LUHMES (cell line): ENCODE measurements around a stretch of chr20.

- PRO-cap: no peak
These were observed 289.4 kb downstream of the PREX1 start for GRCh38 chr20:48538422-48538847.

- PRO-cap: no peak
These were observed 192.1 kb downstream of the PREX1 start for GRCh38 chr20:48635783-48636014.

DNA sequence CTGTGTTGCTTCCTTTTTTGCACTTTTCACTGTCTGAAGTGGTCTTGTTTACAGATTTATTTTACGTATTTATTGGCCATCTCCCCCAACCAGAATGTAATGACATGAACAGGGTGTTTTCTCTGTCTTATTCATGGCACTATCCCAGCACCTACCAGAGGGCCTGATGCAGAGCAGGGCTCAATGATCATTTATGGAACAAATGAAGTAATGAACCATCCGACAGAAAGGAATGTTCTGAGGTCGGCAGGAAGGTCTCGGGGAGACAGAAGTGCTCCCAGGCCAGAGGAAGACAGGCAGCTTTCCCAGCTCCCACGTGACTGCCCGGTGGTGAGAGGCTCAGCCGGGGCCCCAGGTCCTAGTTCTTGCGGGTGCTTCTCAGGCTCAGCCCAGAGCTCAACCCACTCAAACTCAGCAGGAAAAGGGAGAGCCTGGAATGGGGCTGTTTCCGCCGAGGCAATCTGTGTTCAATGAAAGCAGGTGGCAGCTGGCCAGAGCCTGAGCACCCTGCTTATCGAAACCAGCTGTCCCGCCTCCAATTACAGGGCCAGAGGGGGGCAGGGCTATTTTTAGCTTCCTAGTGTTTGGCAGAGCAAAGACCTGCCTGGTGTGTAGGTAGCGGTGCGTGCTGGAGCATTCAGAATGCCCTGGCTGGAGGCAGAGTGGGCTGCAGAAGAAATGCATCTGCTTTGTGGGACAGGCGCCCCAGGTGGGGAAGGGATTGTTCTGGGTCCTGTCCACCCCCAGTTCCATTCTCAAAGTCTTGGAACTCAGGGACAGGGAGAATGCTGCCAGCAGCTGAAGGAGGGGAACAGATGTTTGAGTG, 145.2 kb downstream of the PREX1 start:
- PRO-cap: bidirectional peak, plus-strand start at position 361 of the sequence, minus-strand start at position 304 of the sequence; bidirectional peak, plus-strand start at position 639 of the sequence, minus-strand start at position 473 of the sequence

DNA sequence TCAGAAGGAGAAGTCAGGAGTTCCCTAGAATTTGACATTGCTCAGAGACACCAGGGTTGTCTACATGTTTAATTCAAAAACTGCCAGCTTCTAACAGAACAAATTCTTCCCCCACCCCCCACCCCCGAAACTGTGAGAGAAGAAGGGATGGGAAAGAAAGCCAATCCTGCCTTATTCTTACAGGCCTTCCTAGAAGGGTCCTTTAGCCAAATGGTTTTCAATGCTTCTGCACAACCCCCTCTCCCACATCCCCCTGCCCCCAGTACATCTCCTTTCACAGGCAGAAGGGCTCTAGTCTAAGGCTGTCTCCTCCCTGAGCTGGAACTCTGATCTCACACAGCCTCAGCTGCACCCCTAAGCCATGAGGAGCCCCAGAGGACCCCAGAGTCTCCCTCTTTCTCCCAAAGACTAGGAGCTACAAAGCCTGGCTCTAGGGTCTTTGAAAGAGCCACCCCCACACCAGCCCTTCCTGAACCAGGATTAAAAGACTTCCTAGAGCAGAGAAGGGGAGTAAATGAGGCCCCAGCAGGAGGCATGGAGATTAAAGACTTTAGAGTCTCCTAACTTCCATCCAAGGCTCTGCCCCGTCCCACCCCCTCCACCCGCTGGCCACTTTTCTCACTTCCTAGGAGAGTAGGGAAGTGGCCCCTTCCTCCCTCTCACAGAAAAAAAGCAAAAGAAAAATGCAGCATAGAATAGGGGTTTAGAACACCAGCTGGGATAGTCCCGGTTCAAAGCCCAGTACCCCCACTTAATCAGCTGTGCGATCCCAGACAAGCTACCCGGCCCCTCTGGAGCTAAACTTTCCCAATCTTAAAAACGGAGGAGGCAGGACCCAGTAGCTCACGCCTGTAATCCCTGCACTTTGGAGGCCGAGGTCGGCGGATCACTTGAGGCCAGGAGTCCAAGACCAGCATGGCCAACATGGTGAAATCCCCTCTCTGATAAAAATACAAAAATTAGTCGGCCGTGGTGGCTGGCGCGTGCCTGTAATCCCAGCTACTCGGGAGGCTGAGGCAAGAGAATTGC, 1.7 kb downstream of the PREX1 start:
- PRO-cap: no peak

DNA sequence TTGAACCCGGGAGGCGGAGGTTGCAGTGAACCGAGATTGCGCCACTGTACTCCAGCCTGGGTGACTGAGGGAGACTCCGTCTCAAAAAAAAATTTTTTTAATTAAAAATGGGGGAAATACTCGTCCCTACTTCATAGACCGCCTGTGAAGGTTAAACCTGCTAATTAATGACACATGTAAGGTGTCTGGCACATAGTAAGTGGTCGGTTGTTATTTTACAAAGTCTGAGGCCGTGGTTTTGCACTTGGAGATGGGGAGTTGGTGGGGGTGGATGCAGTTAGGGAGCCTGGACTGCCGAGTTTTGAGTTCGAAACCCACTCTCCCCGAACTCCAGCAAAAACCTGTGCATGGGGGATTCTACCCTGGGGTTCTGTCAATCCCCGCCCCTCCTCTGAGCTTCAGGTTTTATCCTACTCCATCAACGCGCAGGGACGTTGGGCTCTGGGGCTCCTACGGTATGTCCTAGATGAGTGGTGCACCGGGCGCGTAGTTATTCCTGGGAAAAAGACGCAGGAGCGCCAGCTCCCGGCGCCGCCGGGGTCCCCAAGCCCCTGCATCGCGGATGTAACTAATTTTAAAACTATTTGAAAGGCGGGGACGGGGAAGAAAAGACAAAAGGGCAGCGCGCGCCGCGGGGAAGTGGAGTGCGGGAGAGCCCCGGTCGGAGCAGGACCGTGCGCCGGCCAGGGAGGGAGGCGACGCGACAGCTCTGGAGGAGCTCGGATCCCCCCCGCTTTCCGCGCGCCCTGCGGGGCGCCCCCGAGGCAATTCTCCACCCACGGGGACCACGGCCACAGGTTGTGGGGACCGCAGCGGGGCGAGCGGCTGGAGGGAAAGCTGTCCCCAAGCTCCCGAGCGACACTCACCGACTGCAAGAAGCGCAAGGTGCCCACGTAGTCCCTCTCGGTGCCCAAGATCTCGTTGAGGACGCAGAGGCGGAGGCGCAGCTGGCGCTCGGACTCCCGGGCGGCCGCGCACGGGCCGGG, 730 bp downstream of the PREX1 start:
- PRO-cap: no peak

DNA sequence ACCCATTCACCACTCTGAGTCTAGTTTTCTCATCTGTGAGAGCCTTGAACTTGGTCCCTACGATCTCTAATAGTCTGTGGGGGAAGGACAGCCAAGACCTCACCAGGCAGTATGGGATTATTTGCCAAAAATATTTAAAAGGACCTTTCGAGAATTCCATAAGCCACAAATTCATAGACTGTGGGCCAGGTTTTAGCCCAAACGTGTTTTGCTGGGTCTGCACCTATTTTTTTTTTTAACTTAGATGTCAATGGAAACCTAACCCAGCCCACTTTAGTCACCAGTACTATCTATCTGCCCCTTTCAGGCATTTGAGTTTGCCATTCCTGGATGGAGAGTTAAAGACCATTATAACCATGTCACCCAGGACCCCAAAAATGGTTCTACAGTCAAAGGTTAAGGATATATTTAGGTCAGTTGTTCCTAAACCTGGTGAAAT, 24.0 kb upstream of the PREX1 start:
- PRO-cap: no peak

GRCh38 chr20:48857942-48858758, 30.4 kb upstream of the PREX1 start:
- PRO-cap: no peak

DNA sequence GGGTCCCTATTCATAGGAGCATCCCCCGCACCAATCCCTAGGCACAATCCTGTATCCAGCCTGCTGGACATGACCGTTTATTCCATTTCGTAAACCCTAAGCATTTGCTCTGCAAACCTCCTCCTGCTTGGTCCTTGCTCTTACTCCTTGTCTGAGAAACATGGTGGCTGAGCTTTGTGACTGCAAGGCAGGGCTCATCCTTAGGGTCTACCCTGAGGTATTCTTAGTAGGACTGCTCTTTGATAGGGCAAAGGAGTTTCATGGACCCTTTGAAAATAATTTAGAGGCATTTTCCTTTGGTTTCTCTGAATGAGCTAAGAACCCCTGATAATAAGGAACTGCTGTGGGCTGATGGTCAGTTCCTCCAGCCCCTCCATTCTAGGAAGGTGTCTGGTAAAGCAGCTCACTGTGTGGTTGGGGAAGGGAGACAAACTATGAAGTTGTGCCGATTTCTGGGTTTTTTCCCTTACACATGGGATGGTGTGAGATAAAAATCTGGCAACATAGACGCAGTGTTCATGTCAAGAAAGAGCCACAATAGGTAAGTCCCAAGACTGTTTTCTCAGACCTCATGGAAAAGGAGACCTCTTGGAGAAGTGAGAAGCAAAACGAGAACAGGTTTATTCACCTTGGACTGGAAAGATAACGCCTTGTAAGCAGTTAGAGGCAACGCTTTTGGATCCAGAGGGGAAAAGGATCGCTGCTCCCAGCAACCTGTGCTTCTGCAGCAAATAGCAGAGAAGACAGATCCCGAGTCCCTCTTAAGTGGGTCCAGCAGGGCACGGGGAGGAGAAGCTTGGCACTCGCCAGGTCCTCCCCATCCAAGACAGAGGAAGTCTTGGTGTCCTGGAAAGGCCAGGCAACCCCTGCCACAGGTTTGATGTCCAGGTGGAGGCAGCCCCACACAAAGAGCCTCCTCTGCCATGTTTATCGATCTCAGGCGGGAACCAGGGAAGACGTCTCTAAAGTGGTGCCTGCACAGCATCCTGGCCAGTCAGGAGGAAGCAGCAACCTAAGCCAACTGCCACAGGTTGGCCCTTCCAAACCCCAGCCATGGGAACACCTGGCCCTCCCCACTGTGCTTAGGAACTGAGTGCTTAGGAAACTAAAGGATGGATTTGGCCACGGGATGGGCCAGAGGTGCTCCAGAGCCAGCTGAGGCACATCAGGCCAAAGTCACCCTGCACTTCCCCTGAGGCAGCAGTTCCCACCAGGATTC, 56.5 kb downstream of the CSE1L start:
- PRO-cap: no peak

DNA sequence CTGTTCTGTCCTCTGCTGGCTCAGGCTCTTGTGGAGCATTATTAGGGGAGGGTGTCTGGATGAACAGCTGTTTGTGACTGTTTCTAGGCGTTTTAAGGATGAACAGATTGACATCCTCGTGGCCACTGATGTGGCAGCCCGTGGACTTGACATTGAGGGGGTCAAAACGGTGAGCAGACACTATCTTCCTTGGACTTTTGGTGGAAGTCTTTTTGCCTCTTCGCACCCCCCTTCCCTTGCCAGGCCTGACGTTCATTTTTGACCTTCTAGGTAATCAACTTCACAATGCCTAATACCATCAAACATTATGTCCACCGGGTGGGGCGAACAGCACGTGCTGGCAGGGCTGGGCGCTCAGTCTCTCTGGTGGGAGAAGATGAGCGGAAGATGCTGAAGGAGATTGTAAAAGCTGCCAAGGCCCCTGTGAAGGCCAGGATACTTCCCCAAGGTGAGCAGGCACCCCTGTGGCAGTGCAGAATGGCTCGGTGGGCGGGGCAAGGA, 16.9 kb downstream of the DDX27 start:
- PRO-cap: no peak

DNA sequence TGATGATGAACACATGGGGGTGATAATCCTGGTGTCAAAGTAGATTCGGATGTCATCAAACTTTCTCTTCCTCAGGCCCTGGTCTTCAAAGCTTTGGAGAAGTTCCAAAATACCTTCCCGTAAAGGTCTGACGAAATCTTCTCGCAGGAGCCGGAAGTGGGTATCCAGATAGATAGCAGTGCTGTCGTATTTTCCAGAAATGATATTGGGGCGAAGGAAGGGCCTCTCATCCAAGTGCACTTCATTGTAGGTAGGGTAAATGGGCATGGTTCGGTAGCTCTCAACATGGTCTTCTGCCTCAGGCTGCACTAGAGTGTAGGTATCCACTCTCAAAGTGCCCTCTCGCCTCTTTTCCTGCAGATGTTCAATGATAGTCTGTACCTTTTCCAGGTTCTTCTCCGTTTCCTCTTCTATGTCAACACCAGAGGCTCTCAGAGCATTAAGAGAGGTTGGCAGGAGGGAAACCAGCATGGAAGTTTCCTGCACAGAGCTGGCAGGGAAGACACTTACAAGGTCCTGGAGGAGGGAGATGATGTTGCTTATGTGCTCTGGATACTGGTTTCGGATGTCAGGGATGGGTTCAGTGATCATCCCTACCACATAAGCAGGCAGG, 7.2 kb downstream of the ZNFX1 start:
- PRO-cap: no peak

- PRO-cap: no peak
These were observed 7.0 kb upstream of the ZNFX1 start for GRCh38 chr20:49284802-49285326.

GRCh38 chr20:49395094-49395850, 87.2 kb downstream of the KCNB1 start:
- PRO-cap: no peak

- PRO-cap: no peak
These were observed 7.1 kb downstream of the KCNB1 start for GRCh38 chr20:49475257-49475836.

GRCh38 chr20:49505418-49506121, 23.1 kb upstream of the KCNB1 start:
- PRO-cap: no peak

- PRO-cap: no peak
These were observed 31.7 kb upstream of the KCNB1 start for GRCh38 chr20:49514061-49514623.

GRCh38 chr20:49631720-49632367, 63.9 kb upstream of the PTGIS start:
- PRO-cap: no peak

- PRO-cap: no peak
These were observed 65.8 kb downstream of the B4GALT5 start for GRCh38 chr20:49647635-49648494.

DNA sequence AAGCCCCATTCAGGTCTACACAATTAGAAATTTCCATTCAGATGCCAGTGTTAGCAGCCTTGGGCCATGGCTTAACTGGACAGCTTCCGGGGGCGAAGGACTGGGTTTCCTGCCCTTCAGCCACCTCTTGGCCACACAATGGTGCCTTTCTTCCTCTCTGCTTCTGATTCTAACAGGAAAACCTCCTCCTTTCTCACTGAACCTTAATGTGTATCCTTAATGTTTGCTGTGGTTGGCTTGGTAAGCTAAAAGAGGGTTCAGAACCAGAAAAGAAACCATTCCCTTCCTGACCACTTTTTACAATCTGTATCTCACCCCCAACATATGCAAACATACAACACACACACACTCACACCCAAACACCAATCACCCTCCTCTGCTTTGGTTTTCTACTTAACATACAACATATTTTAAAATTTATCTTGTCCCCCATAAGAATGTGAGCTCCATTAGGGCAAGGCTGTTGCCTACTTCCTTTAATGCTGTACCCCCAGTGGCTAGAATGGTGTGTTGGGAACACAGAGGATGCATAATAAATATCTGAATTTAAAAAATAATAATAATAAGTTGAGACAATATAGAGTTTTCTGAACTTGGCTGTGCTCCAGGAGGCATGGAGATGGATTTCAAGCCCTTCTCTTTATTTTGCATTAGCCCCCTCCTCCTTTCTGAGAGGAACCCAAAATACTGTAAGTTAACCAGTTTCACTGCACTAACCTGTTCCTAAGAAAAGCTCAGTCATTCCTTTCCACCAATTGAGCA, 51.6 kb downstream of the B4GALT5 start:
- PRO-cap: no peak

- PRO-cap: no peak
These were observed 13.1 kb downstream of the B4GALT5 start for GRCh38 chr20:49700515-49701119.

GRCh38 chr20:49710898-49711390, 2.7 kb downstream of the B4GALT5 start:
- PRO-cap: no peak